Colic lymph node (tissue), 1 donor: ENCODE results near the genes CCDC116 and VPREB1.

DNA sequence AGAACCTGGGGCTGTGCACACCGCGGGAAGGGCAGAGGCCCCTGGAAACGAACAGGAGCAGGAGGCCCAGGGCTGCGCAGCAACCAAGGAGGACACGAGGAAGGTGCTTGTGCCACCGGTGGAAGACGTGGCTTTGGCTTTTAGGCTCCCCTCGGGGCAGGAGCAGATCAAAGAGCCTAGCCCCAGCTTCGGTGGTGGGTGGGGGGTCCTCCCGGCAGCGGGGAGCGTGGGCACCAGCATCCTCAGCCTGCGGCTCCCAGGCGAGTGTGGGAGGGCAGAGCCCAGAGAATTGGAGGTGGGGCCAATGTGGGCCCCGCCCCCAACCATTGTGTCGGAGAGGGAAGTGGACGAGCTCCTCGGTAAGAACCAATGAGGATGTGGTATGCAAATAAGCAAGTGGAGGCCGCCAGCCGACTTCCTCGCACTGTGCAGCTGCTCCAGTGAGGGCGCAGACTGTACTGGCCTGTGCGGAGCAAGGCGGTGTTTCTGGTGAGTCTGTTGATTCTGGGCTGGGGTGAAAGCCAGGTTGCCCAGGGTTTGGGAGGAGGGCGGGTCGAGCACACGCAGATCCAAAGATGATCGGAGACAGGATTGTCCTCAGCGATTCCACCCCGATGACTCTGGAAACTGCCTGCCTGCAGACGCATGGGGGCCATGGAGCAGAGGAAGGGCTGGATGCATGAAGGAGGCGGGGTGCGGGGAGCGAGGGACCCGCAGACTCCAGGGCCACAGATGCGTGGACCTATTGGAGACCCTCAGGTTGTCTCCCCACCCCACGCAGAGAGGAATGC lies at the start of gene CCDC116:
Gene CCDC116, plus strand, starts transcription at position 422 of the 791 bp plus-strand sequence.
- PRO-cap = no peak

- PRO-cap = no peak
Observed at GRCh38 chr22:21642630-21643756, 891 bp downstream of the SDF2L1 start.

DNA sequence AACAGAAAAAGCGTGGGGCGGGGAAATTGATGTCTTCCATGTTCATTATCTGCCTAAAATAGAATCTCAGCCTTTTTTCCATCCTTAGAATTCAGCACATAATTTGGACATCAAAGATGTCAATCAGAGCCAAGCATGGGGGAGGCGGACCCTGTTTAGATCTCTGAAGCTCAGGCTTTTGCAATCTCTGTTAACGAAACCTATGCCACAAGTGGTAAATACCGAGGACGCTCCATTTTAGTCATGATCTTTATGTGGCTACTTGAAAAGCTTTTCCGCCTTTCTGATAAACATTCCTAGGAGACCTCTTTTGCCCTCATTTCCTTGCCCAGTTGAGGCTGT lies 689 bp downstream of the YPEL1 start:
- PRO-cap = no peak

- PRO-cap = no peak
Observed at GRCh38 chr22:21756462-21757023, 20.9 kb upstream of the YPEL1 start.

DNA sequence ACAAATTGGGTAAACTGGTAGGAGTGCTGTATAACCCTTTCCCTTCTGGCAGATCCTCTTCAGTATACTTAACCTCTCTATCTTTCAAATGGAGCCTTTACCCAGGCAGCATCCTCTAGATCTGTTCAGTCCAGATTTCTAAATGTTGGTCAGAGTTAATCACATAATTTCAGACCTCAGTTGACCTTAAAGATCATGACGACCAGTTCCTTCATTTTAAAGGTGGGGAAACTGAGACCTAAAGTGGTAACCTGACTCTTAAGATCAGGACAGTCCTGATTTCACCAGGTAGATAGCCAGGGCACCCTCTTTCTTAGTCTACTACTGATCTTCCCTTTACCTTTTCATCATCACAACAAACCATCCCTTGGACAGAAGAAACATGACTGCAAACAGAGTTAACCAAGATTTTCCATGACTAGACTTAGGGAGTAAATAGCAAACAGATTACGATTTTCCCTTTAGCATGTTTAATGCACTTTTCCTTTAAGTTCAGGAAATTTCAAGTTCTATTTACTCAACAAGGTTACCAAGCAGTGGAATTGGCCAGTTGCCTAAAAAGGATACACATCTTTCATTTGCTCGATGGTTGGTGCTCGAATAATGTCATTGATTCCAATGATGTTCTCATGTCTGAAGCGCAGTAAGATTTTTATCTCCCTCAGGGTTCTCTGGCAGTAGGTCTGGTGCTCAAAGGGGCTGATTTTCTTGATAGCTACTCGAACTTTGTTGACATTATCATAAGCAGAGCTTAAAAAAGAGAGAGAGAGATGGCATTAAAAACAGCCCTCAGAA lies 60.2 kb downstream of the MAPK1 start:
- PRO-cap = no peak

GRCh38 chr22:21810773-21811208 lies 56.7 kb downstream of the MAPK1 start:
- PRO-cap = no peak

DNA sequence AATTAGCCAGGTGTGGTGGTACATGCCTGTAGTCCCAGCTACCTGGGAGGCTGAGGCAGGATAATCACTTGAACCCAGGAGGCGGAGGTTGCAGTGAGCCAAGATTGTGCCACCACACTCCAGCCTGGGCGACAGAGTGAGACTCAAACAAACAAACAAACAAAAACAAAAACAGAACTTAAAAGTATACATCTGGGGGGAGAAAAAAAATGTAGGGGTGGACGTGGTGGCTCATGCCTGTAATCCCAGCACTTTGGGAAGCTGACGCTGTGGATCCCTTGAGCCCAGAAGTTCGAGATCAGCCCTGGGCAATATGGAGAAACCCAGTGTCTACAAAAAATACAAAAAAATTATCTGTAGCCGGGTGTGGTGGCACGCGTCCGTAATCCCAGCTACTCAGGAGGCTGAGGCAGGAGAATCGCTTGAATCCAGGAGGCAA lies 31.2 kb downstream of the MAPK1 start:
- PRO-cap = no peak

DNA sequence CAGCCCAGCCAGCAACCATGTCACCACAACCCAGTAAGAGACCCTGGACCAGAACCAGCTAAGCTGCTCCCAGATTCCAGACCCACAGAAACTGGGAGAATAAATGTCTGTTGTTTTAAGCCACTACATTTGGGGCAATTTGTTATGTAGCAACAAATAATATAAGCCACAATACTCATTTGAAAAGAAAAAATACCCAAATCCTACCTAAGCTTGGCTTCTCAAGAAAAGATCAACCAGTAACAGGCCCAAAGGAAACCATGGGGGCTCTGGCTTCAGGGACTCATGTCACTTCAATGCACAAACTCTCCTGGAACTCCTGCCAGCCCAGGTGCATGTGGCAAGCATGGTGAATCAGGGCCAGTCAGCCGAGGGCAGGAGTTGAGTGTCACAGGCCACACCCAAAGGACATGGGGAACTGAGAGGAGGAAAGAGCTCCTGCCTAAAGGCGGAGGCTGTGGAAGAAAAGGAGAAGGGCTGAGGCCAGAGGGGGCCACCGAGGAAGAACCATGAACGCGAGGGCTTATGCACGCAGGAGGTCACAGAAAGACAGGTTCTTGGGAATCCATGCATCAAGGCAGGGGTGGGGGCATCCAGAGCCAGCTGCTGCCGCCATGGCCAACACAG lies 15.8 kb downstream of the PPM1F start:
- PRO-cap = no peak

DNA sequence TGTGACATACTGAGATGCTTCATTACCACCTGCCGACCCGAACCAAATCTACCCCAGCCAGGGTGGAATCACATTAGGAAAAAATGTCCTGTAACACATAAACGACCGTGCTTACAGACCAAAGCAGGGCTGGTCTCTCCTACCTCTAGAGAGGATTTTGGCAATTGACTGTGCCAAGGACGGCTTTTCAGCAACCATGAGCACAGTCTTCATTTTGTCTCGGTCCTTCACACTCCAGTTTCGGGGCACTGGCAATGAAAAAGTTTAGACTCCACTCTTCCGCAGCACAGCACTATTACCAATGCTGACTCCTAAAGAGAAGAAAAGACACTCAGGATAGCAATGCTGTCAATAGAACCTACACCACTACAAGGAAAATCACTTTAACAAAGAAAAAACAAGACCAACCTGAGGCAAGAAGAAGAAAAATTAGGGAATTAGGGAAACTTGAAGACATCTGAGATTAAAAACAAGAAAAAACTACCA lies 7.0 kb downstream of the TOP3B start:
- PRO-cap = no peak

- PRO-cap = no peak
Observed at GRCh38 chr22:22244446-22244994, at the start of gene VPREB1. TSS of gene VPREB1 (plus strand) at chr22:22244786.

DNA sequence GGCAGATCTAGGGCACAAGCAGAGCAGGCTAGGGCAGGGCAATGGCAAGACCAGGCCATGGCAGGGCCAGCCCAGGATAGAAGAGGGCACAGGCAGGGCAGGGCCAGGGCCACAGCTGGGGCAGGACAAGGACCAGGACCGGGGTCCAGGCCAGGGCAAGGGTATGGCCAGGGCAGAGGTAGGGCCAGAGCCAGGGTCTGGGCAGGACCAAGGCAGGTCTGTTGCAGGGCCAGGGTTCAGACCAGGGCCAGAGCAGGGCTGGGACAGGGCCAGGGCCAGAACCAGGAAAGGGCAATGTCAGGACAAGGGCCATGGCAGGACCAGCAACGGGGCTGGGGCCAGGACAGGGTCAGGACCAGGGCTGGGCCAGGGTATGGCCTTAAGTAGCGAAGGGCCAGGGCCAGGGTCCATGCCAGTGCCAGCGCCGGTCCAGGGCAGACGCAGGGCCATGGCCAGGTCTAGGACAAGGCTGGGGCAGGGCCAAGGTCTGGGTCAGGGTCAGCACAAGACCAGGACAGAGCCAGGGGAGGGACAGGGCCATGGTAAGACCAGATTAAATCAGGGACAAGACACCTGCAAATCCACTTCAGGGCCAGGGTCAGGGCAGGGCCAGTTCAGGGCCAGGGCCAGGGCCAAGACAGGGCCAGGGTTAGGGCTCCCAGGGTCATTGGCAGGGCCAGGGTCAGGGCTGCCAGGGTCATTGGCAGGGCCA lies 47.1 kb downstream of the VPREB1 start:
- PRO-cap = no peak

DNA sequence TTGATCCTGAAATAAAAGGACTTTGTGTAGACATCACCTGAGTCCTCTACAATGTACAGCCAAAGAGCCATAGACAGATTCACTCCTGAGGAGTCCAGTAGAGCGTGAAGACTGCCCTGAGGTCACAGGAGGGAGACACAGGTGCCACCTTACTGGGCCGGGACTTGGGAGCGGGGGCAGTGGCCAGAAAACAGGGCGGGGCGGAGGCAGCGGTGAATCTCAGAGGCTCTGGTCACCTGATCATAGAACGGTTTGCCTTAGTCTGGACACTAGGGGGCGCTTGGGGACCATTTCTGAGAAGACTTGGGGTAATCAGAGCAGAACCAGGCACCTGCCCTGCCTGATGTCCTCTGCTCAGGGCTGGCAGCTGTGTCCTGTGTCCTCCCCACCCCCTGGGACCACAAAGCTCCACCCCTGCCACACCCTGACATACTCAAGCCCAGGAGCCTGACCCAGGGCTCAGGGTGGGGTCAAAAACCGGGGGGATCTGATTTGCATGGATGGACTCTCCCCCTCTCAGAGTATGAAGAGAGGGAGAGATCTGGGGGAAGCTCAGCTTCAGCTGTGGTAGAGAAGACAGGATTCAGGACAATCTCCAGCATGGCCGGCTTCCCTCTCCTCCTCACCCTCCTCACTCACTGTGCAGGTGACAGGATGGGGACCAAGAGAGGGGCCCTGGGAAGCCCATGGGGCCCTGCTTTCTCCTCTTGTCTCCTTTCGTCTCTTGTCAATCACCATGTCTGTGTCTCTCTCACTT lies 112.8 kb downstream of the VPREB1 start:
- PRO-cap = no peak

DNA sequence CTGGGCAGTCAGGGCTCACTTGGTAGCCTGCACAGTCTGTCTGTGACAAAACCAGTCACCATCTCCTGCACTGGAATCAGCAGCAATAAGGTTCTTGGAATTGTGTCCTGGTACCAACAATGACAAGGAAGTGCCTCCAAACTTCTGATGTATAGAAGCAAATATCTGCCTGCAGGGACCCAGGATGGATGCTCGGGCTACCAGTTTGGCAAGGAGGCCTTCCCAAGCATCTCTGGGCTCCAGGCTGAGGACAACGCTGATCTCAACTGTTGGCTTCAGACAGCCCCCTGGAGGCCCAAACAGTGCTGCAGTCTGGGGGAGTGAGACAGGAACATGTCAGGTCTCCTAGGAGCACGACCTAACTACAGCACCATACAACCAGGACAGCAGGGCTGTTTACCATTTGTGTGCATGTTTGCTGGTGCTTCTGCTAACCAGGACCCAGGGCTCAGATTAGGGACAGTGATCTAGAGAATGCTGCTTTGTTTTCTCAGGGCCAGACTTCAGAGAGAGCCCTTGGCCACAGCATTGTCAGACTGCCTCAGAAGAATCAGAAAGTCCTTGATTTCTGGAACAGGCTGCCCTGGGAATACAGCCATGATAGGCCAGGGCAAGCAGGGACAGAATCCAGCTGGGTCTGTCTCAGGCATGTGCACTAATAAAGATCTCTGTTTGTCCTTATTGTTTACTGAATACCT lies 126.4 kb downstream of the VPREB1 start:
- PRO-cap = no peak

DNA sequence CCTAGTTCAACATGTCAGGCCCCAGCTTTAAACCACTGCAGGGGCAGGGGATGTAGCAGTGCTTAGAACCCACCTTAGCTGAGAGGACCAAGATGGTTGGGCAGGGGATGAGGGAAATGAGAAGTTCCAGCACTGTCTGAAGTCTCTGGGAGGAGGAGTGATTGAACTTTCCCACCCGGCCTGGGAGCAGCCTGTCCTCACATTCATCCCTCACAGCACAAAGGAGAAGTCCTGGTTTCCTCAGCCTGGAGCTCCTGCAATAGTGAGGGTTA lies 28.5 kb upstream of the PRAME start:
- PRO-cap = no peak

- PRO-cap = no peak
Observed at GRCh38 chr22:22692784-22693168, 48.4 kb downstream of the GGTLC2 start.

DNA sequence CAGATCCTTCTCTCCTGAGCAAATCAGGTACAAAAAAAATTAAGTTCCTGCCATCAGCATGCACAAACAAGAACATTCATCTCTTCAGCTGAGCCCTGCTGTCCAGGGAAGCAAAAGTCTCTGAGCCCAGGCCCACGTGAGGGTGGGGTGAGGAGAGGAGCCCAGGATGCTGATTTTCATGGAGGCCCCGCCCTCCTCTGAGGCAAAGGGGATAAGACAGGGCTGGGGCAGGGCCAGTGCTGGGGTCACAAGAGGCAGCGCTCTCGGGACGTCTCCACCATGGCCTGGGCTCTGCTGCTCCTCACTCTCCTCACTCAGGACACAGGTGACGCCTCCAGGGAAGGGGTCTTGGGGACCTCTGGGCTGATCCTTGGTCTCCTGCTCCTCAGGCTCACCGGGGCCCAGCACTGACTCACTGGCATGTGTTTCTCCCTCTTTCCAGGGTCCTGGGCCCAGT lies 53.3 kb downstream of the GGTLC2 start:
- PRO-cap = unidirectional peak, plus-strand start at position 242 of the sequence

DNA sequence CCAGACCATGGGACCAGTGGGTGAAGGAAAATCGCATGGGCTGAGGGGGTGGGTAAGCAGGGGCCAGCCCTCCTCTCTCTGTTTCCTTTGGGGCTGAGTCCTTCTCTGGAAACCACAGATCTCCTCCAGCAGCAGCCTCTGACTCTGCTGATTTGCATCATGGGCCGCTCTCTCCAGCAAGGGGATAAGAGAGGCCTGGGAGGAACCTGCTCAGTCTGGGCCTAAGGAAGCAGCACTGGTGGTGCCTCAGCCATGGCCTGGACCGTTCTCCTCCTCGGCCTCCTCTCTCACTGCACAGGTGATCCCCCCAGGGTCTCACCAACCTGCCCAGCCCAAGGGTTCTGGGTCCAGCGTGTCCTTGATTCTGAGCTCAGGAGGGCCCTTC lies 67.7 kb downstream of the GGTLC2 start:
- PRO-cap = unidirectional peak, plus-strand start at position 213 of the sequence

- PRO-cap = no peak
Observed at GRCh38 chr22:22758393-22758911, 114.0 kb downstream of the GGTLC2 start.

- PRO-cap = no peak
Observed at GRCh38 chr22:22792136-22792607, 95.4 kb upstream of the IGLL5 start.

GRCh38 chr22:22893388-22894183 lies 6.0 kb downstream of the IGLL5 start:
- PRO-cap = no peak